Pericardium fibroblast (primary cell): ENCODE measurements around a stretch of chr2.

DNA sequence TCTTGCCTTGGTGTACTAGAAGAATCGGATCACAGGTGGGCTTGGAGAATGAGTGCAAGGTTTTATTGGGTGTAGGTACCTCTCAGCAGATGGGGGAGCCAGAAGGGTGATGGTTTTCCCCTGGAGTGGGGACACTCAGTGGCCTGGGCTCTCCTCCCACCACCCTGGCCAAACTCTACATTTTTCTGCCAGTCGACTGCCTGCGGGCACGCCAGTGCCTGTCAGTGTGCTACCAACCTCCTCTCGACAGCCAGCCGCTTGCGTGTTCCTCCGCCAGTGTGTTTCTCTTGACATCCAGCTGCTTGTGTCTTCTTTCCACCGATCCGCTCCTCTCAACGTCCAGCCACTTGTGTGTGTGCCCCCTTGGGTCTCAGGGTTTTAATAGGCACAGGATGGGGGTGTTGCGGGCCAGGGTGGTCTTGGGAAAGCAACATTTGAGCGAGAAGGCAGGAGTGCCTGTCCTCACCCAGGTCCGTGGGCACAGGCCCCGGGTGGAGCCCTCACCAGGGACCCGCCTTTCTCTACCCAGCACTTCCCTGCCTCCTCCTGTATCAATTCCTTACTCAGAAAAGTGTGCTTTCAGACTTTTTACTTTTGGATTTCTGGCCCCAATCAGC is 95.7 kb upstream of the FHL2 start:
- RAMPAGE, long total RNA = no peak

- RAMPAGE, long total RNA = no peak
Measured at GRCh38 chr2:105750691-105751110, 6.0 kb downstream of the NCK2 start.

- RAMPAGE, long total RNA = no peak
Measured at GRCh38 chr2:105873704-105874143, 129.0 kb downstream of the NCK2 start.

GRCh38 chr2:105934032-105934373 is 131.5 kb upstream of the ECRG4 start:
- RAMPAGE, long total RNA = no peak

- RAMPAGE, long total RNA = no peak
Measured at GRCh38 chr2:105937413-105937700, 128.1 kb upstream of the ECRG4 start.

- RAMPAGE, long total RNA = no peak
Measured at GRCh38 chr2:106085241-106086183, 20.0 kb downstream of the ECRG4 start.

GRCh38 chr2:106097322-106097711 is 31.8 kb downstream of the ECRG4 start:
- RAMPAGE, long total RNA = no peak

- RAMPAGE, long total RNA = no peak
Measured at GRCh38 chr2:106113525-106113942, 48.0 kb downstream of the ECRG4 start.

GRCh38 chr2:106381658-106382398 is 86.4 kb downstream of the RGPD3 start:
- RAMPAGE, long total RNA = no peak

DNA sequence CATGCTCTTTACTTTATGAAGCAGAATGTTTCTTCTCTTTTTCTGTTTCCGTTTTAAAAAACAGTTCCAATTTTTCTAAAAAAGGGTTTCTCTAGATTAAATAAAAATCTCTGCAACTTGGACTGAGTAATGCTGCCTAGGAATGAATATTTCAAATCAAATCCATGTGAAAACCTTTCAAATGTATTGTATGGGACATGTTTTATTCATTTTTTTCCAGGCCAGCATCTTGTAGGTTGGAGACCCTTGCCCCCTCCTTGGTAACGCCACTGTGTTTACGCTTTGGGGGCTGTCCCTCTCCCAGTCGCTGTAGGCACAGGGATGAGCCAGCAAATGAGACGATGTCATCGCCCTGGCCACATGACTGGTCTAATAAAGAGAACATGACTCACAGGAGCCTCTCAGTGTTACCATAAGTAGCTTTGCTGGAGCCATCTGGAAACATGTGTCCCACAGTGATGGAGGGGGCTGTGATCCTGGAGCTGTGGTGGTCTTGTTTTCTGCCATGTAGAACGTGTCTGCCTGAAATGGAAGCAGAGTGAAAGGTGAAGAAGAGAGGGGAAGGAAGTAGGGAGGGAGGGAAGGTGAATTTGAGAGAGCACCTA is 78.8 kb downstream of the CD8B2 start:
- RAMPAGE, long total RNA = no peak

- RAMPAGE, long total RNA = no peak
Measured at GRCh38 chr2:106887408-106887975, 1.5 kb upstream of the ST6GAL2 start.

- RAMPAGE, long total RNA = no peak
Measured at GRCh38 chr2:108385715-108385992, 7.9 kb downstream of the SULT1C4 start.

GRCh38 chr2:108471306-108472265 is 22.6 kb downstream of the GCC2 start:
- RAMPAGE, long total RNA = no peak

DNA sequence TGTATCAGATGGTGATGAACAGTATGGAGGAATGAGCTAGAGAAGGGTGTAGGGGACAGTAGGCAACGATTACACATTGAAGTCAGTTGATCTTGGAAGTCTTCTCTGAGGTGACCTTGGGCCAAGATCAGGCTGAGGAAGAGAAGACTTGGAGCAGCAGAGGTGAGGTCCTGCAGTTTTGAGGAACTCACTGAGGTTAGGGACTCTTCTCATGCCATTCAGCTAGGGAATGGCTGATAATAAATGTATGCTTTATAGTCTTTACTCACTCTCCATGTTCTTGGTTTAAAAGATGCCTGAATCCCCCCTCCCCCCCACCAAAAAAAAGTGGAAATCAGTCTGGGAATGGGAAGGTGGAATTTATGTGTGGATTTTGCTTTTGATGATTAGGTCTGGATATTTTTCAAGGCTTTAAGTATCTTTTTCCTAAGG is 39.5 kb downstream of the LIMS1 start:
- RAMPAGE, long total RNA = no peak

DNA sequence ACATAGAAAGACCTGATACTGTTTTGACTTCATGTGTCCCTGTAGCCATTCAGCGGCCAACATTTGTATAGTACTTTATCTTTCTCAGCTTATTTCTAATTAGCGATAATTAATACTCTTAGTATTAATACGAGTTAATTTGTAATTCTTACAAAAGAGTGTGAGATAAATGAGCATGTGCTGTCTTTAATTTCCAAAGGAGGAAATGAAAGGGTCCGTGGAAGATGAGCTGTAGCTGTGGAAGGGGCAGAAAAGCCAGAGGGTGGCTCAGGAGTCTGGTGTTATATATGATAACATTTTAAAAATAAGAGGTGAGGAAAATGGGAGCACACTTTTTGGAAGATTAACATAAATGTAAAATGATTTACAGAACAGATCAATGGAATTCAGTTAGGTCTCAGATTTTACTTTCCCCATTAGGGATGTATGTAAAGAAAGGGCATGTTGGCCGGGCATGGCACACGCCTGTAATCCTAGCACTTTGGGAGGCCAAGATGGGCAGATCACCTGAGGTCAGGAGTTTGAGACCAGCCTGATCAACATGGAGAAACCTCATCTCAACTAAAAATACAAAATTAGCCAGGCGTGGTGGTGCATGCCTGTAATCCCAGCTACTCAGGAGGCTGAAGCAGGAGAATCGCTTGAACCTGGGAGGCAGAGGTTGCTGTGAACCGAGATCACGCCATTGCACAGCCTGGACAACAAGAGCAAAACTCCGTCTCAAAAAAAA is 62.0 kb downstream of the LIMS1 start:
- RAMPAGE, long total RNA = no peak

DNA sequence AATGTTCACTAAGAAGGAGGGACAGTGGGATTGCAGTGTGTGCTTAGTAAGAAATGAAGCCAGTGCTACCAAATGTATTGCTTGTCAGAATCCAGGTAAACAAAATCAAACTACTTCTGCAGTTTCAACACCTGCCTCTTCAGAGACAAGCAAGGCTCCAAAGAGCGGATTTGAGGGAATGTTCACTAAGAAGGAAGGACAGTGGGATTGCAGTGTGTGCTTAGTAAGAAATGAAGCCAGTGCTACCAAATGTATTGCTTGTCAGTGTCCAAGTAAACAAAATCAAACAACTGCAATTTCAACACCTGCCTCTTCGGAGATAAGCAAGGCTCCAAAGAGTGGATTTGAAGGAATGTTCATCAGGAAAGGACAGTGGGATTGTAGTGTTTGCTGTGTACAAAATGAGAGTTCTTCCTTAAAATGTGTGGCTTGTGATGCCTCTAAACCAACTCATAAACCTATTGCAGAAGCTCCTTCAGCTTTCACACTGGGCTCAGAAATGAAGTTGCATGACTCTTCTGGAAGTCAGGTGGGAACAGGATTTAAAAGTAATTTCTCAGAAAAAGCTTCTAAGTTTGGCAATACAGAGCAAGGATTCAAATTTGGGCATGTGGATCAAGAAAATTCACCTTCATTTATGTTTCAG is 20.9 kb upstream of the CCDC138 start:
- RAMPAGE, long total RNA = no peak

DNA sequence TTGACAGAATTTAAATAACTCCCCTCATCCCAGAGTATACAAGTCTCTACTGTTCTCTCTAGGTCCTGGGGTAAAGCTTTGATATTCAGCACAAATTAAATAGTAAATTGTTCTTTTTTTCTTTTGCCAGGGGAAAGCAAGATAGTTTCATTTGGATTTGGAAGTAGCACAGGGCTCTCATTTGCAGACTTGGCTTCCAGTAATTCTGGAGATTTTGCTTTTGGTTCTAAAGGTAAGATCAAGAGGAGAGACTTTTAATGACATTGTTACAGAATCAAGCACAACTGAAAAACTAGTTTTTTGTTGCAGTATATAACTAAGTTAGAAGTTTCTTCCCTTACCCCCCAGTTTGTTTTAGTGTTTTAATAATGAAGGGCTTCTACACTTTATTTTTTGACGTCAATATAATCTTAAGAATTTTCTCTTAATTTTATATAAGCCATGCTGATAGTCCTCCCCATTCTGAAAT is 9.5 kb upstream of the CCDC138 start:
- RAMPAGE, long total RNA = no peak

GRCh38 chr2:108782411-108782861 is 4.1 kb upstream of the CCDC138 start:
- RAMPAGE, long total RNA = no peak

DNA sequence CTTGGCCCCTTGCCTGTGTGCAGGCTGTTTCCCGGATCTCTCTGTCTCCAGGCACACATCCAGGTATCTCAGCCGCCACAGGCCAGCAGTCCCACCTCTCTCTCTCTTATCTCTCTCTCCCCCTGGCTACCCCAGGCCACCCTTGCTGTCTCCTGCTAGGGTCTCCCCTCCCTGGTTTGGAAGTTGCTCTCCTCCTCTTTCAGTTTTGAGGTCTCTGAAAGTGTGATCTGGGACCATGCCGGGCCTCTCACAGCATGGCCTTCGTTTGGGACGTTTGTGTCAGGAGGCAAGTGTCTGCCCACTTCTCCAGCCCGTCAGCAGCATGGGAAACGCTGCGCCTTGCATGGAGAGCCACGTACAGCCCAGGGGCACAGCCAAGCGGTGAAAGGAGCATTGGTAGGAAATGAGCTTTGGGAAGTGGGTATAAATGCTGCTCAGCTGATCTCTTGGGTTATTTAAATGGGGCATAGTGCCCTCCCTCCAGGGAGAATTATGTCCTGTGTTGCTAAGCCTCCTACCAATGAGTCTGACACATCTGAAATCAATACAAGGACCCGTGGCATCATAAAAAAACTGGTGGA is 72.5 kb downstream of the SH3RF3 start:
- RAMPAGE, long total RNA = no peak

- RAMPAGE, long total RNA = no peak
Measured at GRCh38 chr2:109321721-109322703, 193.0 kb downstream of the SH3RF3 start.